Pericardium (tissue), 1 donor: ENCODE data around the genes VN1R2, ZNF761, NDUFA3 and LENG9.

DNA sequence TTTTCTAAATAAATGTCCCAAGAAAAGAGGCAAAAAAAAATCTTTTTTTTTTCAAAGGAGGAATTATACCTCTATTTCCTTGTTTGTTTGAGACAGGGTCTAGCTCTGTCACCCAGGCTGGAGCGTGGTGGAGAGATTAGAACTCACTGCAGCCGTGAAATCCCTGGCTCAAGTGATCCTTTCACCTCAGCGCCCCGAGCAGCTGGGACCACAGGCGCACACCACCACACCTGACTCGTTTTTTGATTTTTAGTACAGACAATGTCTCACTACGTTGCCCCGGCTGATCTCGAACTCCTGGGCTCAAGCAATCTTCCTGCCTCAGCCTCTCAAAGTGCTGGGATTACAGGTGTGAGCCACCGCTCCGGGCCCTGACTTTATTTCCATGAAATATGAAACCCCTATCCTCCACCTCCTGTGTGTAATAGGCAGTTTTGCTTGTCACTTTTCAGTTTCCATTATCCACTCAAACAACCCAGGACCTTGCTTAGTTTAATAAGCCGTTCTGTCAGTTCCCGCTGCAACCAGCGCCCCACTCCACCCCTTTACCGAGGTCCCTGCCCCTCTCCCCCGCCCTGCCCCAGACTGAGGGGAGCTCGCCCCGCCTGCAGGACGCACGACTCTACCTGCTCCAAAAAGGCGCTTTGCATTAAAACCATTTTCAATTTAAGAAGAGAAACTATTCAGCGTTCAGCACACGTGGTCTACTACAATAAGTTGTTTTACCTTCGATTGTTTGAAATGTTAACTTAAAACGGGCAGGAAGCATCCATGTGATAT lies 16.9 kb downstream of the ZNF816 start:
- RRBS = no CpG with 5 or more reads among the region's 25 CpGs

DNA sequence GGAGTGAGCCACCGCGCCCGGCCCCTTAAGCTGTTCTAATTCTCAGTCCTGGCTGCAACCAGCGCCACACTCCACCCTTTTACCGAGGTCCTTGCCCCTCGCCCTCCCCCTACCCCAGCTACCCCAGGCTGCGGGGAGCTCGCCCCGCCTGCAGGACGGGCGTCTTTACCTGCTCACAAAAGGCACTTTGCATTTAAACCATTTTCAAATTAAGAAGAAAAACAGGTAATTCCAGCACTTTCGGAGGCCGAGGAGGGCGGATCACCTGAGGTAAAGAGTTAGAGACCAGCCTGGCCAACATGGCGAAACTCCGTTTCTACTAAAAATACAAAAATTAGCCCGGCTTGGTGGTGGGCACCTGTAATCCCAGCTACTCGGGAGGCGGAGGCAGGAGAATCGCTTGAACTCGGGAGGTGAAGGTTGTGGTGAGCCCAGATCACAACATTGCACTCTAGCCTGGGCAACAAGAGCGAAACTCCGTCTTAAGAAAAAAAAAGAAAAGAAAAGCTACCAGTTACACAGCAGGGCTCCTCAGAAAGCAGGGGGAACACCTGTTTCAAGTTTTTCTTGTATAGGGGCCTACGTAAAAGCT lies 16.0 kb upstream of the ERVV-1 start:
- RRBS = no CpG with 5 or more reads among the region's 24 CpGs

DNA sequence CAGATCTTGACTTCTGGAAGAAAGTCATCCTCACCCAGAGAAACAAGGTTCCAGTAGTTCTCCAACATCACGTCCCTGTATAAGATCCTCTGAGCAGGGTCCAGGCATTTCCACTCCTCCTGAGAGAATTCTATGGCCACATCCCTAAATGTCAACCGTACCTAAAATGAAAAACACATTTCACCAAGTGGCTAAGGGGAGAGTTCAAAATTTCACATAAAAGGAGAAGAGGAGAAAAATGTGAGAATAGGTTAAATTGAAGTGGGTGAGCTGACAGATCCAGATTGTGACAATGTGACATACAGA lies 28.2 kb downstream of the ZNF160 start:
- RRBS = no CpG with 5 or more reads among the region's 2 CpGs

- RRBS = no CpG with 5 or more reads among the region's 5 CpGs
Observed at GRCh38 chr19:53123483-53123781, 9.3 kb downstream of the ZNF415 start.

GRCh38 chr19:53257948-53258514 lies at the start of gene VN1R2:
Gene VN1R2, plus strand, starts transcription at chr19:53258292.
- RRBS = no CpG with 5 or more reads among the region's 12 CpGs

- RRBS = no CpG with 5 or more reads among the region's 49 CpGs
Observed at GRCh38 chr19:53431324-53432130, at the start of gene ZNF761. Gene ZNF761, plus strand, starts transcription at chr19:53431984.

- RRBS = no CpG with 5 or more reads among the region's 19 CpGs
Observed at GRCh38 chr19:53538510-53538893, 557 bp downstream of the ZNF331 start.

GRCh38 chr19:53868248-53868436 lies 459 bp downstream of the MYADM start:
- RRBS = no CpG with 5 or more reads among the region's 4 CpGs

DNA sequence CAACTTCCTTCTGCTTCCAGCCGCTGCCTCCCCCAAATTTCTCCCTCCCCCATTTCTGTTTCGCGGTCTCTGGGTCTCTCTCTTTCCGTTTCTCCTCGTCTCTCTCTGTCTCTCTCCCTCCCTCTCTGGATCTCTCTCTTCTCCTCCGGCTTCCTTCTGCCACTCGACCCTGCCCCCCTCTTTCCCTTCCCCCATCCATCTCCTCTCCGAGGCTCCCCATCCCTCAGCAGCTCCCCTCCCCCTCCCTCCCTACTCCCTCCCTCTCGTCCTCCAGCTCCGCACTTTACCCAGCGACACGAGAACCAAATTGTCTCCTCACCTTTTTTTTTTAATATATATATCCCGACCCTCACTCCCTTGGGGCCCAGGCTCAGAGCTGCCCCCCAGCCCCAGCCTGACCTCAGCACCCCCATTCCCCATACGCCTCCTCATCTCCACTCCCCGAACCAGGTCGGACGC lies 3.5 kb upstream of the CACNG8 start:
- RRBS = no CpG with 5 or more reads among the region's 17 CpGs

DNA sequence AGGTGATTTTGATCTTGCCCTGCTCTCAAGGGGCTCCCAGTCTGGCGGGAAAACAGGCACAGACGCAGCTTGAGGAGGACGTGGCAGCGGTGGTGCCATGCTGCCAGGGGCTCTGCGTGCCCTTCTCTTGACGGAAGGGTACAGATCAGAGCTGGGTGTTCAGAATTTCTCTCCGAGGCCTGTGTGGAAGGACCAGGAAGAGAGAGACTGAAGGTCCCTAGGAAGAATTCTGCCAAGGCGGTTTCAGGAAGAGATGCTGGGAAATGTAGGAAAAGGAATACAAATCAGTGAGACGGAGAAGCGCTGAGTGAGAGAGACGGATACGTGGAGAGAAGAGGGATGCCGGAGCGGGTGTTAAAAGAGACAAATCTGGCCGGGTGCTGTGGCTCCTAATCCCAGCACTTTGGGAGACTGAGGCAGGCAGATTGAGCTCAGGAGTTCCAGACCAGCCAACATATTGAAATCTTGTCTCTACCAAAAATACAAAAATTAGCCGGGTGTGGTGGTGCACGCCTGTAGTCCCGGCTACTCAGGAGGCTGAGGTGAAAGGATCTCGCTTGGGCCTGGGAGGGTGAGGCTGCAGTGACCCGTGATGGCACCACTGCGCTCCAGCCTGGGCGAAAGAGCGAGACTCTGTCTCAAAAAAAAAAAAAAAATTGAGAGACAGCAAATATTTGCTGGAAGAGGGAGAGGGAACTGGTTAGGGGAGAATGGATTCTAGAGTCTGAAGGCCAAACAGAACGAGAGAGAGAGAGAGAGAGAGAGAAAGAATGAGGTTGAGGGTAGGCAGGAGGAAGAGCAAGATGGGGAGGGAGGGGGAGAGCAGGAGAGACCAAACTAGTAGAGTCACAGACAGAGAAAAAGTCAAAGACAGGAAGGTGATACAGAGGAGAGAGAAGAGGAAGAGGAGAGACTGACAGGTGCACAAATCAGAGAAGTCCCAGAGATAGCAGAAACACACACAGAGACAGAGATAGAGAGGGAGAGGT lies 5.9 kb upstream of the CACNG6 start:
- RRBS = no CpG with 5 or more reads among the region's 24 CpGs

DNA sequence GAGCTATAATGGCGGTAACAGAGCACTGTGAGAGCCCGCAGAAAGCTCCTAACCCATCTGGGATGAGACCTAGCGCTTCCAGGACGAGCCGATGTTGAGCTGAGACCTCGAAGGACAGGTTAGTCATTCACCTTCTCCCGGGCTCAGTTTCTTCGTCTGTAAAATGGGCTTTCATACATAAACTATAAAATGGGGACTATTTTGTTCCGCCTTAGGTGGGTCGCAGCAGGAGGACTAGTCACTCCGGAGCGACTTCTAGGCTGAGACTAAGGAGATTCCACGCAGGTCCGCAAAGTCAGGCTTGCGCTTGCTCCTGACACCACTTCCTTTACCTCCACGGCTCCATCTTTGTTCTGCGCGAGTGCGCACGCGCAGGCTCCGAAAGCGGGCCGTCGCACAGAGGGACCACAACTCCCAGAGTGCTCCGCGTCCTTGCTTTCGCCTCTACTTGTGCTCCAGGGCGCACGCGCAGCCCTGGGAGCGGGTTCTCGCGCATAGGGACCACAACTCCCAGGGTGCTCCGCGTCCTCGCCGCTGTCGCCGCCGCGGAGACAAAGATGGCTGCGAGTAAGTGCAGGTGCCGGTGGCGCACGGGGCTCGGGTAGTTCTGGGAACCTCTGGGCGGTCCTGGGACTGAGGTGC lies at the start of gene NDUFA3:
Gene NDUFA3 (plus strand): TSS at position 534 of the 642 bp plus-strand sequence.
- RRBS = 25% methylated on average over 4 of the region's 48 CpGs

- RRBS = no CpG with 5 or more reads among the region's 2 CpGs
Observed at GRCh38 chr19:54112231-54112563, 3.3 kb downstream of the TFPT start.

- RRBS = no CpG with 5 or more reads among the region's 5 CpGs
Observed at GRCh38 chr19:54139706-54140080, 2.1 kb downstream of the CNOT3 start.

- RRBS = no CpG with 5 or more reads among the region's 11 CpGs
Observed at GRCh38 chr19:54143896-54144375, 6.4 kb downstream of the CNOT3 start.

GRCh38 chr19:54186755-54187630 lies 2.4 kb downstream of the MBOAT7 start:
- RRBS = no CpG with 5 or more reads among the region's 17 CpGs

GRCh38 chr19:54354861-54355606 lies 9.7 kb downstream of the LAIR1 start:
- RRBS = no CpG with 5 or more reads among the region's 12 CpGs

DNA sequence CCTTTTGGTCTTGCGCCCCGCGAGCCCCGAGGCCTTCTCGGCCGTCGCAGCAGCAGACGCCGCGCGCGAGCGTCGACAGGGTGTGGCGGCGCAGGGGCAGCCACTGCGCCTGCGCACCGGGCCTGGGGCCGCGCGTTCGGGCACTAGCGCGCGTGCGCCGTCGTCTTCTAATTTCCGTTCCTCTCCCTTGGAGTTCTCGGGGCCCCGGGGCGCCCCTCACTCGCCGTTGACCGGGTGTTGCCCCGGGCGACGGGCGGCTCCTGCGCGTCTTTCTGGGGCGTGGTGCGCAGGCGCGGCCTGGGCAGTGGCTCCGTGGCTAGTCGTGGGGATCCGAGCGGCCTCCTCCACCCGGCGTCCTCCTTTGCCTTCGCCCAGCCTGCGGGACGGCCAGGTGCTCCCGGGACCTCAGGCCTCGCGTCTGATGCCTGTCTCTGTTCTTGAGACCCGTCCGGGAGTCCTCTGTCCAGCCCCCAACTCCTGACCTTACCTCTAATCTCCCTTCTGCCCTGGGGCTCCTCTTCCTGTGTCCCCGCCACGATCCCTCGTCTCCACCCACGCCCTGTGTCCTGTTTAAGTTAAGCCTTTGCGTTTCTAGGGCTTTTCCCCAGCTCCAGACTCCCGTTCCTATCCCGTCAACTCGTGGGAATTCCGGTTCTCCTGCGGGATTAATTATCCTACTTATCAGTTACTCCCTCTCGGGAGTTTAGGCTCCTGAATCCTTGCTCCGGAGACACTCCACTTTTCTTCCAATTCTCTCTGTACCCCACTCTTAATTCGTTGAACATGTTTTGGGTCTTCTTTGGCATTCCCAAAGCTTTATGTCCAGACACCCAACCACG lies 574 bp downstream of the LENG8 start:
- RRBS = 2% methylated on average over 30 of the region's 74 CpGs

DNA sequence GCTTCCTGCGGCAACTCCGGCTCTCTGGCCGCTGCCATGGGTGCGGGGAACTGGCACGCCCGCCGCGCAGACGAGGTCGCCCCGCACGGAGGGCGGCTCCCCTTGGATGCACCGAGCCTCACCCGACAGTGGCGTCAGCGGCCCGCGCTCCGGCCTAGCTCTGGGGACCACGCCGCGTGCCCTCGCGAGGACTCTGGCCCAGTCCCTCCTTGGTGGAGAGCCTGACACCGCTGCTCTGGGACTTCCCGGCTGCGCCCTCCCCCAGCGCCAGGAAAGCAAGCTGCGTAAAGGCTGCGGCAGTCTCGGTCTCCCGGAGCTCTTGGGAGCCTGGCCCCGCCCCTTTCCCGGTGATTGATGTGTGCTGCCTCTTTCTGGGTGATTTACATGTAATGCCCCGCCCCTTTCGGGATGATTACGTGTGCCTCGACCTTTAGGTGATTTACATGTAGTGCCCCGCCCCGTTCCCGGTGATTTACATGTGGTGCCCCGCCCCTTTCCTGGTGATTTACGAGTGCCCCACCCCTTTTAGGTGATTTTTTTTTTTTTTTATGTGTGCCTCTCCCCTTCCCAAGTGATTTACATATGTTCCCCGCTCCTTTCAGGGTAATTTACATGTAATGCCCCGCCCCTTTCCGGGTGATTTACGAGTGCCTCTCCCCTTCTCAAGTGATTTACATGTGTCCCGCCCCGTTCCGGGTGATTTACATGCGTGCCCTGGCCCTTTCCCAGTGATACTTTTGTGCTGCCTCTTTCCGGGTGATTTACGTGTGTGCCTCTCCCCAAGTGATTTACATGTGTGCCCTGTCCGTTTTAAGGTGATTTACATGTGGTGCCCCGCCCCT lies at the start of gene LENG9:
Gene LENG9 (minus strand): TSS at position 290 of the 842 bp plus-strand sequence.
- RRBS = 1% methylated on average over 21 of the region's 56 CpGs

GRCh38 chr19:54464612-54465564 lies 1.3 kb upstream of the LENG9 start:
- RRBS = 27% methylated on average over 42 of the region's 108 CpGs

DNA sequence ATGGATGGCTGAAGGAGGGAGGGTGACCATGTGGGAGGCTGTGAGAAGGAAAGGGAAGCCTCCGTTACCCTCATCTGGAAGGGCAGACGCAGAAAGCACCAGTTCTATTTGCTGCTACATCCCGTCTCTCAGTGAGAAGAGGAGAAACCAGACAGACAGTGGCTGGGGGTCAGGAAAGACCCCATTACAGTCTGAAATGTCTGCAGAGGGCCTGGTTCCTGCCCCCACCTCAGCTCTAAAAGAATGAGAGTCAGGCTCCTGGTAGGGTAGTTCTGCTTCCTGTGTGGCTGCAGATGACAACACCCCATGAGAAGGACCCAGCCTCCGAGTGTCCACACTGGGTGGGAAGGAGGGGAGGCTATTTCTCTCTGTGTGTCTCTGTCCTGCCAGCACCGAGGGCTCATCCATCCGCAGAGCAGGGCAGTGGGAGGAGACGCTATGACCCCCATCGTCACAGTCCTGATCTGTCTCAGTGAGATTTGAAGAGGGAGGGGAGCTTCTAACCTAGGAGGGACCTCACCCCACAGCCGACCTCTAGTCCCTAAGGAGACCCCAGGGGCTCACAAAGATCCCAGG lies 463 bp downstream of the LILRA1 start:
- RRBS = no CpG with 5 or more reads among the region's 9 CpGs